Measurements from ENCODE around the gene FBXO34.

DNA sequence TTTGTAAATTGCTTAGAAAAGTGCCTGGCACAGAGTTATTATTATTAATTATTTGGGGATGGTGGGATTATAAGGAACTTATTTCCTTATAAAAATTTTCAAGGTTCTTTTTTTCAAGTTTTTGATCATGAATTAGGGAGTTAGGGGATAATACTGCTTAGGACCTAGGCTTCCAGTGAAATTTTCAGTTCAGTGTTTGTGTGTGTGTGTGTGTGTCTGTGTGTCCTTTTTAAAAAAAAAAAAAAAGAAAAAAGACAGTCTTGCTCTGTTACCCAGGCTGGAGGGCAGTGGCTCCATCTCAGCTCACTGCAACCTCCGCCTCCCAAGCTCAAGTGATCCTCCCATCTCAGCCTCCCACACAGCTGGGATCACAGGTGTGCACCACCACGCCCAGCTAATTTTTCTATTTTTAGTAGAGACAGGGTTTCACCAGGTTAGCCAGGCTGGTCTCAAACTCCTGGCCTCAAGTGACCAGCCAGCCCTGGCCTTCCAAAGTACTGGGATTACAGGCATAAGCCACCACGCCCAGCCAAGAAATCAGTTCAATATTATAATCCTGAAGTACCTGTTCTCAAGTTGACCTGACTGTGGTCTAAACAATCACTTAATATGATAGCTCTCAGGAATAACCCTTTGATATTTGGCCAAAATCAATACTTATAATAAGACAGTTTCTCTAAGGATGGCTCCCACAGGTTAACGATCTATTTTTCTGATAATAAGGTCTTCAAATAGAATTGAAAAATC is 35.6 kb downstream of the ERO1A start:
- RRBS, result no CpG with 5 or more reads among the region's 4 CpGs

DNA sequence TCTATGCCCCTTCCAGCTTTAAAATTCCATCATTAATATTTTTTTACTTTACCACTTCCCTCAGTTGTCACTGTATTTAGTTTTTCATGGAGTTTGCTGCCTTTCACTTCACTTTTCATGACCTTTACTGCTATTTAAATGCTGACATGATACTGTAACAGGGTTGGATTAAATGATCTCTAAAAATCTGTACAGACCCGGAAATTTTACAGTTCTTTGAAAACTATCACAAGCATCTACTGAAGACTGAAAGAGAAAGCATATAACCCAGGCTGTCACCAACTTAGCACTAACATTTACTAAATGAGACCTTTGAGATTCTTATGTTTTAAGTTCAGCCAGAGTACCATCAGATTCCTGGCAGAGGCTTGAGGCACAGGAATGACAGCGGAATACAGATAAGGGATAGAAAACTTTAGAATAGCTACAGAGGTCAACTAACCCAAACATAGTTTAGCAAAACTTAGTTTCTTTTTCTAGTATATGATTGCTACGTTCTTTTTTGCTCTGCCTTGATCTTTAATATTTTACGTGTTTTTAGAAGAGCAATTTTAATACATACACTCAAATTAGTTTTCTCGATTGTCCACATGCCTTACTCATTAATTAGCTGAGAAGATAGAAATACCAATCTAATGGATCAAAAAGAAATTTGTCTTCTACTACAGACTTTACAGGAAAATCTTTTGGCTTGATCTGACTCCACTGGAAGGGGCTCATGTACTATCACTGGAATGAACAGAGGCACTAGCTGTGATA is 91.7 kb upstream of the FERMT2 start:
- RRBS, result no CpG with 5 or more reads among the region's 5 CpGs

DNA sequence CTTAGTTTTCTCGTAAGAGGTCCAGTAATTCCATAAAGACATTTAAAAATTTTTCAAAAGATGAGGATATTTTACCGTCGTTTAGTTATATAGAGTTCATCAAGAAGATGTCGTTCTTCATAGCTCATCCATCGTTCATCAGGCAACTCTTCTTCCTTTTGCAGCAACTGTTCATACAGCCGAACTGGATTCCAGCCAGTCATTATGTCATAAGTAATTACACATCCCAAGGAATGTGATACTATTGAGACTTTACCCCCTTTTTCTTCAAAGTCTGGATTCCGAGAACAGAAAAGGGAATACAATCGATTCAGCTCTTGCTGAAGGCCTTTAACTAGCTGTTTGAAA is 90.3 kb downstream of the DDHD1 start:
- RRBS, result no CpG with 5 or more reads among the region's 8 CpGs

DNA sequence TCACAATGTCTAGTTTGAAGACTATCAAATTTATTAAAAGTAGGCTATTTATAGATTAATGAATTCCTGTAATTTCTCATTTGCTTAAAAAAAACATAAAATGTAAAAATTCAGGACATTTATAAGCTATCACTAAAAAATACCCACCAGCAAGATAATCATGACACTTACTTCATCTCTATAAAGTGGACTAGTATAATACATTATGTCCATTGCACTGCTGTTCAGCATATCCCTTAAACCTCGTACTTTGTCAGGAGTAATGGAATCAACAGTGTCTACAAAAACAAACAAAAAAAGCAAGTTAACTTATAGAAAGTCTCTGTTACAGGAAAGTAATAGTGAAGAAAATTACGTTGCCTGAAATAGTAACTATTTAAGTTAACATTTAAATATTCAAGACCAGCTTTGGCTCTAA is 80.7 kb downstream of the DDHD1 start:
- RRBS, result no CpG with 5 or more reads among the region's 2 CpGs

- RRBS, result no CpG with 5 or more reads among the region's 5 CpGs
Observed at GRCh38 chr14:53608392-53608935, 348.2 kb downstream of the BMP4 start.

- RRBS, result 11% methylated on average over 6 of the region's 41 CpGs
Observed at GRCh38 chr14:53951677-53952896, 4.5 kb downstream of the BMP4 start.

GRCh38 chr14:54652013-54652876 is 85.3 kb downstream of the SAMD4A start:
- RRBS, result no CpG with 5 or more reads among the region's 11 CpGs

DNA sequence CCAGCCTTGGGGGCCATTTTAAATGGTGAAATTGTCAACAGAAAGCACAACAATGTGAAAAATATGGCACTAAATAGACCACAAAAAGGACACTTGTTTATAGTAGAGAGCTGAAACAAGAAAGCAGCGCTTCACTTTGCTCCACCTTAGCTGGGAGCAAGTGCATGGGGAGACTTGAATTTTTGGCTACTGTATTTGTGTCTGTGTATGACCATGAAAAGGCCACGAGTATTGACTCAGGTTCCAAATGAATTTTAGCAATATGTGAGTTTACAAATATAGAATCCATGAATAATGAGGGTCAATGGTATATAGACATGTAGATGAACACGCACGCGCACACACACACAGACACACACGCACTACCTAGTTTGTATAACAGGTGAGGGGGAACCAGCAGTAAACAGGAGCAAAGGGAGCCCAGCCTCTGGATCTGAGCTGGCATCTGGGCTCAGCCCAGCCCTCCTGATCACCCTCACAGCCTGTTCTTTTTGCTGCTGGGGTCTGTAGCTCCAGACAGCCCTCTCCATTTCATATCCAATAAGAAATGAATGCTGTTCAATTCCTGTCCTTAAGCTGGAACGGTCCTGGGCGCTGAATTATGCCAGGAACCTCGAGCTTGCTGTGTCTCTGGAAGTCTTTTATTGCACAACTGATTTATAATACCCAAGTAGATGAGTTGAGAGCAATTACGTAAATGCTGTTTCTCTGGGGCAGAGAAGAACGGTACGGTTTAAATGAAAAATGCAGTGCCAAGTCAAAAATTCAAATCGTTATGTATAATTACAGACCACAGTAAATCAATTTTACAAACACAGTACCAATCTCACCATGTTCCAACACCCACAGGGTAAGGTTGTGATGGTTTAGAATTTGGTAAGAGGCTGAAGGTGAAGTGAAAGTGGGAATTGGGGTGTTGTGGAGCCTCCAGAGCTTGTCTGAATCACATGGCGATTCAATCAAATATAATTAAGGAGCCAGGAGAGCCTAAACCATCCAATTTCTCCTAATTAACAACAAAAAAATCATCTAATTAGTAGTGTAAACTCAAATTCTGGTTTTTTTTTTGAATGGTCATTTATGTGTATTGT is 160.9 kb downstream of the SAMD4A start:
- RRBS, result no CpG with 5 or more reads among the region's 14 CpGs

GRCh38 chr14:54769897-54770314 is 132.7 kb downstream of the GCH1 start:
- RRBS, result no CpG with 5 or more reads among the region's 9 CpGs

- RRBS, result no CpG with 5 or more reads among the region's 3 CpGs
Observed at GRCh38 chr14:54837887-54838426, 64.7 kb downstream of the GCH1 start.

- RRBS, result no CpG with 5 or more reads among the region's 3 CpGs
Observed at GRCh38 chr14:54839605-54840092, 63.0 kb downstream of the GCH1 start.

GRCh38 chr14:54901993-54902578 is 540 bp downstream of the GCH1 start:
- RRBS, result 2% methylated on average over 15 of the region's 60 CpGs

GRCh38 chr14:55068304-55069425 is 17.2 kb downstream of the MAPK1IP1L start:
- RRBS, result no CpG with 5 or more reads among the region's 4 CpGs

DNA sequence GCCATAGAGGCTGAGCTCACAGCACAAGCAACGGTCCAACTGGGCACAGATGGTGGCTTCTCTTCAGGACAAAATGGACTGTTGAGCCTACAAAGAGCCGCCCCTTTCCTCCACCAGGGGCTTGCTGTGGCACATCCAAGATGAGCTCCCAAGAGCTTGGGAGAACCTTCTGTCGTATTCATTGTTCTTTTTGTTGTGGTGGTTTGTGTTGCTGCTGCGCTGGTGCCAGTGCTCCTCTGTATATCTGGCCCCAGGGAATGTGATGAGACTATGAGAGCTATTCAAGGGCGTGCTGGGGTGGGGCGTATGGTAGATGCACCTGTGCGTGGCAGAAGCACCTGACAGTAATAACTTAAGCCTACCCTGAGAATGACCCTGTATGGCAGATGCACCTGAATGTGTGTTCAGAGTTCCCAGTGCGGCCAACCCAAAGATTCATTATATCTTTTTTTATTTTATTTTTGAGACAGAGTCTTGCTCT is 17.8 kb upstream of the LGALS3 start:
- RRBS, result no CpG with 5 or more reads among the region's 8 CpGs

GRCh38 chr14:55126231-55126580 is 2.8 kb upstream of the LGALS3 start:
- RRBS, result no CpG with 5 or more reads among the region's 2 CpGs

- RRBS, result 2% methylated on average over 33 of the region's 94 CpGs
Observed at GRCh38 chr14:55270853-55271866, at the start of gene FBXO34. FBXO34 (plus strand) TSS chr14:55271421.

DNA sequence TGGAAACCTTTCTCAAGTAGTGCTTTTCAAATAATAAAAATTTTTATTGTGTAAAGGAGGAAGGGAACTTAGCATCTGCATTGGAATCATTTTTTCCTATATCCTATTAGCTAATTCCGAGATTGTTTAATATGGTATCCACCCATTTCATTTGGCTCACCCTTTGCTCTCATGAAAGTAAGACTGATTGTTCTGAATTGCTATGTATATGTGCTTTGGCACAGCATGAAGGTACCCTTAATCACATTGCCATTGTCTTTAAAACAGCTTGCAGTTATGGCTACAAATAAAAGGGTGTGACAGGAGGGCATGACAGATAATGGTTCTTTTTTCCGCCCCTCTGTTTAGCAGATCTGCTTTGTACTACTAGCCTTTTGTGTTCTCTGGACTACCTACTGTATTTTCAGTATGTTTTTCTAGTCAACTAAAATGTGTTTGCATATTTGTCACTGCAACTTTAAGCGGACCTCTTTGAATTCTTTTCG is 35.7 kb downstream of the FBXO34 start:
- RRBS, result no CpG with 5 or more reads among the region's 4 CpGs

- RRBS, result no CpG with 5 or more reads among the region's 6 CpGs
Observed at GRCh38 chr14:55412524-55413222, 1.0 kb upstream of the ATG14 start.